ENCODE measurements around a stretch of chr22.

DNA sequence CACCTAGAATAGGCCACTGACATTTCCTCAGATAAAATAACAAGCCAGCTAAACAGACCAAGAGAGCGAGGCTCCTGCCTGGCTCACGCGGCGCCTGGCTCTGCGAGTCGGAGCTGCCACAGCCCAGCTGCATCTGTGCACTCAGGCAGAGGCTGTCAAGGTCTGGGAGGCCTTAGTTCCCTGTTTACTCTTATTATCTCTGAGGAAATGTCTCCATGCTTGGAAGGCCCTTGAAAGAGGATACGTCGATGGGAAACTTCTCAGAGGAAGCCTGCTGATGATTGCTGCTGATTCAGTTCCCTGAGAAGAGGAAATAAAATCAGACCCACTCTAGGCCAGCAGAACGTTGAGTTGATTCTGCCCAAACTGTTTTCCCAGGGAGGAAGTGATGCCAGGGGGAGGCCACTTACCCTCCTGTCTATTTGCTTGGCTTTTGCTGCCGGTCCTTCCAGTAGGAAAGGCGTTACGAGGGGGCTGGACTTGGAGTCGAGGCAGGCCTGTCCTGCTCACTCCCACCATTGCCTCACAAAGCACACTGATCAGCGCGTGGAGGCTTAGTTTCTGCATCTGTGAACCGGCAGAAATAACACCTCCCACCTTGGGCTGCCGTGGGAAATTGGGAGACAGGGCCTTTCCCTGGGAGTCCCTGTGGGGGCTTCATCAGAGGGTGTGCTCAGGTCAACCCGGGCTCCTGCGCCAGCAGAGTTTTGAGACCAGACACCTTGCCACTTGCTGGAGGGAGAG is 208.9 kb downstream of the TBC1D22A start:
- PRO-cap = no peak
- RAMPAGE, long total RNA = no peak

DNA sequence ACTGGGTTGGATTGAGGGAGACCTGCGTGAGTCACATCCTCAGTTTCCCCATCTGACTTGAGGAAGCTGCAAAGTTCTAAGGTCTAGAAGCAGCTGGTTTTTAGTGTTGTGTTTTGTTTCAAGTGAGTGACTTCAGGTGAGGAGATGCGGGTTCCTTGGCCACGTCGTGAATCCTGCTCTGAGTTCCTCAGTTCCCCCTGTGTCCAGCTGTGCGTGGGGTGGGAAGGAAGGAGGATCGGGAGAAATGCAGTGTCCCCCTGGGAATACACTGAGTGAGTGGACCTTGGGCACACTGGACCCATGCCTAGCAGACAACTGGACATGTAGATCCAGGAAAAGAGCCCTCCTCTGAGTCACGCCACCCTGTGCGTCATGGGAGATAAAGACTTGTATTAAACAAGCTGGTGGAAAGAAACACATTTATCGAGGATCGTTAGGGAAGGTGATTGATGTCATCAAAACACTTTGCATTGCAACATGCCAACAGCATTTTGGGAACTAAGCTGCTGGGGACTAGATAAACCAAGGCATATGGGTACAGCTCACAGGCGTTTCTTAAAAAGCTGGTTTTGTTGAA is 303.3 kb downstream of the TBC1D22A start:
- PRO-cap = no peak
- RAMPAGE, long total RNA = no peak

DNA sequence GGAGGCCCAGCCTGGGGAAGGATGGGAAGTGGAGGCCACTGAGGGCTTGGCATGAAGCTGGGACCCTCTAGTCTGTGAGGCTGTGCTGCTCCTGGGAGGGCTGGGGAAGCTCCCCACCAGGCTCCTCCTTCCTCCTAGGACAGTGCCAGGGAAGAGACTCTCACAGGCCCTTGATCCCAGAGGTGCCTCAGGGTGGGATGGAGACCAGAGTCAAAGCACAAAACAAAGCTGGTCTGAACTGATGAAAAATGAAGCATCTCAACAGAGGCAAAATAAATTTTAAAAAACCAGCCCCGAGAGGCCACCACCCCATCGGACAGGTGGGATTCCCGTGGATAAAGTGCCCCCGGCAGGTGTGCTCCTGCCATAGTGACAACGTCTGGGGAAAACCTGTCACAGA is 385.4 kb downstream of the TBC1D22A start:
- PRO-cap = no peak
- RAMPAGE, long total RNA = no peak

GRCh38 chr22:47198892-47199794 is 436.7 kb downstream of the TBC1D22A start:
- PRO-cap = no peak
- RAMPAGE, long total RNA = no peak

DNA sequence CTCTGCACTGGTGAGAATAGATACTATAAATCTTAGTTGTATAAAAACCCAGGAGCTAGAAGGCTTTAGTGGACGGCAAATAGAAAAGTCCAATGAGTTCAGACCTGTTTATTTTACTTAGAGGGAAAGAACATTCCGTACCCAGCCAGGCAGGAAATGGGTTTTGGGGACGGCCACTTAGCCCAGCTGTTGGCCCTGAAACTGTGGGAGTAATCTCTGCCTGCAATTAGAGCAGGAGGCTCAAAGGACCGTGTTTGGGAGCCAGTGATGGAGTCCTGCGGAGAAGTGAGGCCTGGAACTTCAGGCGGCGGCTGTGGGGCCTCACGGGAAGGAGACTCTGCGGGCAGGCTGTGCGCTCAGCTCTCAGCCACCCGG is 530.1 kb downstream of the TBC1D22A start:
- PRO-cap = no peak
- RAMPAGE, long total RNA = no peak

- PRO-cap = no peak
- RAMPAGE, long total RNA = no peak
Measured at GRCh38 chr22:47487711-47488367, 725.4 kb downstream of the TBC1D22A start.

DNA sequence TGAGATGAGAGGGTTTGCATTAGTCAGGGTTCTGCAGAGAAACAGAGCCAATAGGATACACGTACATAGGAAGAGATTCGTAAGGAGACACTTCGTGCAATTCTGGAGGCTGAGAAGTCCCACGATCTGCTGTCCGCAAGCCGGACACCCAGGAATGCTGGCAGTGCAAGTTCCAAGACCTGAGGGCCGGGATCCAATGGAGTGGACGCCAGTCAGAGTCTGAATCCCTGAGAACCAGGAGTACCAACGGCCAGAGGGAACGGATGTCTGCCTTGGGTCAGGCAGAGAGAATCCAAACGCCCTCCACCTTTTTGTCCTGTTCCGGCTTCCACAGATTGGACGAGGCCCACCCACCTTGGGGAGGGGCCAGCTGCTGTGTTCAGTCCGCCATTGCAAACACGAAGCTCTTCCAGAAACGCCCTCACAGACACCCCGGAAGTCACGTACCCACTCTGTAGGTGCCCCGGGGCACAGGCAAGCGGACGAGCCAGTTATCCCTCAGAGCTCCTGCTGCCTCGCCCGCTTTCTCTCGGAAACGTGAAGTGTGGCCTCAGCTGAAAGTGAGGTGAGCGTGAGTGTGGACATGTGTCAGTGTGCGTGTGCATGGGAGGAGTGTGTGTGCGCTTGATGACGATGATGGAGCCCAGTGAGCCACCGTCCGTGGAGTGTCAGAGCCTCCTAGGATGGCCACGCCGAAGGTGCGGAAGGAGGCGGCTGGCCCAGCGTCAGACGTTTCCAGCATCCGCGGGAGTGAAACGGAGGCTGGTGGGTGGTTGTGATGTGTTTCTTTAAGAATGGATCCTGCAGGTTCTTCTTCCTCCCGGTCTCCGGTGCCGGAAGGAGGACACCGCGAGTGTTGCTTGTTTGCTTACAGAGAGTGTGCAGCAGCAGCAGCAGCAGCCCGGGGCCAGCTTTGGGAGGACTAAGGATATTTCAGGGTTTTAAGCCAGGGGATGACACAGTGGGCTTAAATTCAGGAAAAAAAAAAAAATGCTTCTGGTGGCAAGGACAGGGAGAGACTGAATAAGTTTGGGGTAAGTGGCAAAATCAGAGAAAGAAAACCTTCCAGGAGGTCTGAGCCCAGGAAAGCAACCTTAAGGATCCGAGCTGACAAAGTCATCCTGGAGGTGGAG is 857.7 kb upstream of the TAFA5 start:
- PRO-cap = no peak
- RAMPAGE, long total RNA = no peak

DNA sequence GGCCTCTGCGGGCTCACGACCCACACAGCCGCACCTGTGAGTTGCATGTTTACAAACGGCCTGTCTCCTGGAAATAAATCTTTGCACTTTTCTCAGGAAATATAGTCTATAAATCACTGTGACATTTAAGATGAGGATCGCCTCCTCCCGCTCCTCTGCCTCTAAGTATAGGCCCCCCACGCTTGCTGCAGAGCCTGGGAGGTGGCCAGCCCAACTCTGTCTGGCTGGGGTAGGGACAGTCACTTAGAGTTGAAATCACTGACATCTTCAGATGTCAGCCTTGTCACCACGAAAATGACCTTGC is 854.8 kb upstream of the TAFA5 start:
- PRO-cap = no peak
- RAMPAGE, long total RNA = no peak

GRCh38 chr22:48097864-48098622 is 391.3 kb upstream of the TAFA5 start:
- PRO-cap = bidirectional peak, plus-strand start at chr22:48098379, minus-strand start at chr22:48098381
- RAMPAGE, long total RNA = no peak

DNA sequence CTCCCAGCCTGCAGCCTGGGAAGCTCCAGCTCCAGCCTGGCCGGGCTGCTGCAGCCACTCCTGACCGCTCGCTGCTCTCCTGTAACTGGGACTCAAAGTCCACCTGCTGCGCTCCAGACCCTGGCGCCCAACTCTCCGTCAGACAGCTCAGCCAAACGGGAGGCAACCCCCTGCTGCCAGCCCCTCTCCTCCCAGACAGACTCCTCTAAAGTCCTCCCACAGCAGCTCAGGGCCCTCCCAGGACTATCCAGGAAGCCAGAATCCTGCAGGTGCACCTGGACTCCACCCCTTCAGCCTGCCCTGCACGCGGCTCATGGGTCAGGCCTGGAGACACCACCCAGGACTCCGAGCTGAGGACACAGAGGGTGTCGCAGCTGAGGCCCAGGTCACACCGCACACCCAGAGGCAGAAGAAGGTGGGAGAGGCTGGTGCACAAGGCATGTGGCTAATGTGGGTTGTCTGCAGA is 212.3 kb upstream of the TAFA5 start:
- PRO-cap = no peak
- RAMPAGE, long total RNA = no peak

GRCh38 chr22:48692793-48693494 is 203.6 kb downstream of the TAFA5 start:
- PRO-cap = no peak
- RAMPAGE, long total RNA = no peak

GRCh38 chr22:49016244-49016708 is 526.9 kb downstream of the TAFA5 start:
- PRO-cap = no peak
- RAMPAGE, long total RNA = no peak

- PRO-cap = no peak
- RAMPAGE, long total RNA = no peak
Measured at GRCh38 chr22:49057993-49058205, 568.5 kb downstream of the TAFA5 start.

GRCh38 chr22:49209670-49210231 is 617.9 kb downstream of the BRD1 start:
- PRO-cap = no peak
- RAMPAGE, long total RNA = no peak

DNA sequence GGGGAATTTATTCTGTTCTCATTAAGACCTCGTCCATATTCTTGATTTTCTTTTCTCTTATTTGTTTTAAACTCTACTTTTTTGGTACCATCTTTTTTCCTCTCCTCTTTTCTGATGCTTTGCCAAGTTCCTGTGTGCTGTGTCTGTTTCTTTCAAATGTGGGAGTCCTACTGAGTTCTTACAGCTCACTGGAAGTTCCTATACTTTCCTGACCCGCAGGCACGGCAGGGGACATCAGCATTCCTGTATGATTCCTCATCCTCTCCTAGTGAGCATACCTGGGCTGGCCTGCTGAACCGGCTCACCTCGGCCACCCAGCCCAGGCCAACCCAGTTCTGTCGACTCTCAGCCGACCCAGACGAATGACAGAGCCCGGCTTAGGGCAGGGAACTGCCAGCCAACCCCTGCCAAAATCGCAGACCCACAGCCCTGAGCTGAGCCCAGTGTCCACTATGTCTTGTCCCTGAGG is 339.8 kb downstream of the BRD1 start:
- PRO-cap = no peak
- RAMPAGE, long total RNA = no peak

- PRO-cap = no peak
- RAMPAGE, long total RNA = no peak
Measured at GRCh38 chr22:49620321-49621006, 207.2 kb downstream of the BRD1 start.

- PRO-cap = no peak
- RAMPAGE, long total RNA = no peak
Measured at GRCh38 chr22:49658349-49658805, 169.3 kb downstream of the BRD1 start.

DNA sequence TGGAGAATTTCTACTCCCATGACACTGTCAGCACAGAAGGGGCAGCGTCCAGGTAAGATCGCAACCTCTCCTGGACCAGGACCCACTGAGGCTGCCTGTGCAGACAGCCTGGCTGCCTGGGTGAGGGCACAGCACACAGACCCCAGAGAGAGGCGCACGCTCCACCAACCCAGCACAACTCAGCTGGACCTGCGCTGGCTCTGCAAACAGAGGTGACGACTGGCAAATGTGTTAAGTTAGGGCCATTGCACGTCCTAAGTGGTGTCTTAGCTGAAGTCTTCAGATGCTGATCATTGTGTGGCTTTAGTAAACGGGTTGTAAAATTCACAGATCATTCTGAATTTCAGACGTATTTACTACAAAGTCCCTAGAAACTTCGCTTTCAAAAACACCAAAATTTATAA is 33.2 kb downstream of the BRD1 start:
- PRO-cap = no peak
- RAMPAGE, long total RNA = no peak

DNA sequence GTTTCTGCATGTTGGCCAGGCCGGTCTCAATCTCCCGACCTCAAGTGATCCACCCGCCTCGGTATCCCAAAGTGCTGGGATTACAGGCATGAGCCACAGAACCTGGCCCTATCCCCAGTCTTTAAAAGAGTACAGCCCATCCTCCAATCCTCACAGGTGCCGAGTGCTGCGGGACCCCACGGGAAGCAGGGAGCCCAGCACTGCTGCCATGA is 31.2 kb downstream of the BRD1 start:
- PRO-cap = no peak
- RAMPAGE, long total RNA = no peak

DNA sequence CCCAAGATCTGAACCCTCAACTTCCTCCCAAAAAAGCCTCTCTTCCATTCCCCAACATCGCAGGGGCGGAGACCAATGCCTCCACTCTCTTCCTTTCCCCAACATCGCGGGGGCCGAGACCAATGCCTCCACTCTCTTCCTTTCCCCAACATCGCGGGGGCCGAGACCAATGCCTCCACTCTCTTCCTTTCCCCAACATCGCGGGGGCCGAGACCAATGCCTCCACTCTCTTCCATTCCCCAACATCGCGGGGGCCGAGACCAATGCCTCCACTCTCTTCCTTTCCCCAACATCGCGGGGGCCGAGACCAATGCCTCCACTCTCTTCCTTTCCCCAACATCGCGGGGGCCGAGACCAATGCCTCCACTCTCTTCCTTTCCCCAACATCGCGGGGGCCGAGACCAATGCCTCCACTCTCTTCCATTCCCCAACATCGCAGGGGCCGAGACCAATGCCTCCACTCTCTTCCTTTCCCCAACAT is 25.6 kb downstream of the BRD1 start:
- PRO-cap = no peak
- RAMPAGE, long total RNA = no peak